Skeletal muscle satellite cell (primary cell): ENCODE results near the gene GH1.

- CAGE, long polyA plus RNA: no peak
Observed at GRCh38 chr17:63918643-63919267, at the start of gene GH1. Gene GH1, minus strand, starts transcription at chr17:63918839.

- CAGE, long polyA plus RNA: no peak
Observed at GRCh38 chr17:64159242-64159613, 29.3 kb upstream of the ERN1 start.

- CAGE, long polyA plus RNA: no peak
Observed at GRCh38 chr17:64213109-64213442, 50.0 kb downstream of the TEX2 start.

GRCh38 chr17:64216304-64217121 is 46.5 kb downstream of the TEX2 start:
- CAGE, long polyA plus RNA: no peak

DNA sequence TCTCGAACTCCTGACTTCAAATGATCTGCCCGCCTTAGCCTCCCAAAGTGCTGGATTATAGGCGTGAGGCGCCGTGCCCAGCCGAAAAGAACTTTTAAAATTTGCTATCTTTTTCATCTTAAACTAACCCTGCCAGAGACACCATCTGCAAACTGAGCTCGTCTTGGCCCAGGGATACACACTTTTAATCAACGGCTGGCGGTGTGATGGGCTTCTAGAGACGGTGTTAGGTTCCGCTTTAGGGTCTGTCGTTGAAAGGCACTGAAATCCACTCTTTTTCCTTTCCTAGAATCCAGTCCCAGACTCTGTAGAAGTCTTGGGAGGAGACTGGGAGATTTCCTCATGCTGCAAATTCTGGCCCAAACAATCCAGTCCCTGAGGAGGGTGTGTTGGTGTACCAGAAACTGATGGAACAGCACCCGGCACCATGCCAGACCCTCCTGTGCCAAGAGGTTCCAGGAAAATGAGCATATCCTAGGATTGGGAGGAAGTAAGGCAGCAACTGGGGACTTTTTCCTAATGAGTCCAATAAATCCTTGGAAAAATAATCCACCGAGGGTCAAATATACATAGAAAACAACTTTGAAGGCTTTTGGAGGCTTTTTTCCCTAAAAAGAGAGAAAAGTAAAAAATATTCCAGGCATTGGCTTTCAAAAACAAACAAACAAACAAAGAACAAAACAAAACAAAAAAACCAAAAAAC is 52.1 kb upstream of the TEX2 start:
- CAGE, long polyA plus RNA: no peak

GRCh38 chr17:64333979-64334544 is 56.6 kb downstream of the PECAM1 start:
- CAGE, long polyA plus RNA: no peak

DNA sequence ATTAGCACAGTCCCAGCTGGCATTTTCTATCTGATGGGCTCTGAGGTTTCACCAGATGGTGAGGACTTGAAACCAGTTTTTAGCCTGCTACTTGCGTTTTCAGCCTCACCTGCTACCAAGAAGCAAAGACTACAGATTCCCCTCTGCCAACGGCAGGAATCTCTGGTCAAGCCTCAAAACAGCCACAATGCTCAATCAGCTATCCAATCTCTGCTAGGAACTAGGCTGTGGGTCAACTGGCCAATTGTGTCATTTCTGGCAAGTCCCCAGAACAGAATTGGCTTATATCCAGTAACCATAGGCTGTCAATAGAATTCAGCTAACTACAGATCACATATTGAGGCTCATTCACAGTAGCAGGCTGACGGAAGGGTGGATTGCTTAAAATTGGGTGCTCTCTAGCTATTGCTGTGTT is 11.7 kb downstream of the PECAM1 start:
- CAGE, long polyA plus RNA: no peak

- CAGE, long polyA plus RNA: no peak
Observed at GRCh38 chr17:64501241-64502137, 4.6 kb downstream of the DDX5 start.

DNA sequence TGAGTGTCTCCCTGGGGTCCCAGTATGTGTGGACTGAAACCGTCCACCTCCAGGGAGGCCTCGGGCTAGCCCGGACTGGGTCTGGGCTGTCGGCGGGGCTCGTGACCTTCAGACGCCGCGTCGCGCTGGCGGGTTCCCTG is 211 bp downstream of the CEP95 start:
- CAGE, long polyA plus RNA: no peak

- CAGE, long polyA plus RNA: no peak
Observed at GRCh38 chr17:64507258-64508106, 705 bp downstream of the CEP95 start.

GRCh38 chr17:64514825-64515391 is 8.1 kb downstream of the CEP95 start:
- CAGE, long polyA plus RNA: no peak

GRCh38 chr17:64777754-64778290 is 115.7 kb upstream of the SMURF2 start:
- CAGE, long polyA plus RNA: no peak

DNA sequence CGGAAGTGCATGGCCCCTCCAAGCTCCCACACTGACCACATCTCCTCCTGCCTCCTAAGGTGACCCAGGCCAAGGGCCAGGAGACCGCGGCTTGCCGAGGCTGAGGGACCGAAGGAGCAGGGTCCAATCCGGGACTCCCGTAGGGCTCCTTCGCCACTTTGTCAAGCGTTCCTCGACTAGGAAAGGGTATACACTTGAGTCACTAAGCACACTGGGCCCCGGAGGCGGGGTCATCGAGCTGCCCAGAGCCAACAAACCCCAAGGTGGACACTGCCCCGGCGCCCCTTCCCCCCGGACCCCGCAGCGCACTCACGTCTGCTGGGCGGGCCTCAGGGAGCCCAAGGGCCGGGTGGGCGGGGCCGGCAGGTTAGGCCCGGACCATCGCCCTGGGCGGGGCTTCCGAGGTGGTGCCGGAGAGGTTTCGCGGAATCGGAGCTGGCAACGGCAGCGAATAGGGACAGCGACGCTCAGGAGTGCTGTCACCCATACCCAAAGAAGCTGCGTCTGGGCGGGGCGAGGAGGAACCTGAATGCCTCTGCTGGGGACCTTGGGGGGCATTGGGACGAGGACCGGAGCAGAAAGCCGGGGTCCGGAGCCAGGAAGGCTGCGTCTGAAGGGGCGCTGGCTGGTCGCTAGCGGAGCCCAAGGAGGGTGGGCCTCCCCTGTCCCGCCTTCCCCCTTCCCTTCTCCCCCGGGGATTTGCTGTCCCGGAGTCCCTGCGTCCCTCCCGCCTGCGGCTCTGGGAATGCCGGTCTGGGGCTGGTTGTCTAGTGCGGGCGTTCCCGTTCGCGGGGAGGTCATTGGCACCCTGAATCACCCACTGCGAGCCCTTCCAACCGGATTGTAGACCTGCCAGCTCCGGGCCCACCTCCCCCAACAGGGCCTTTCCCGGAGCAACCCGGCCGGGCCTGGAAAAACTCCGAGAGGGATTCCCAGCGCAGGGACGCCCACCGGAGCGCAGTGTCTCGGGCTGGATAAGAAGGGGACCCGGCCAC is 118.2 kb upstream of the SMURF2 start:
- CAGE, long polyA plus RNA: no peak

GRCh38 chr17:65035666-65035981 is 20.9 kb downstream of the GNA13 start:
- CAGE, long polyA plus RNA: no peak

DNA sequence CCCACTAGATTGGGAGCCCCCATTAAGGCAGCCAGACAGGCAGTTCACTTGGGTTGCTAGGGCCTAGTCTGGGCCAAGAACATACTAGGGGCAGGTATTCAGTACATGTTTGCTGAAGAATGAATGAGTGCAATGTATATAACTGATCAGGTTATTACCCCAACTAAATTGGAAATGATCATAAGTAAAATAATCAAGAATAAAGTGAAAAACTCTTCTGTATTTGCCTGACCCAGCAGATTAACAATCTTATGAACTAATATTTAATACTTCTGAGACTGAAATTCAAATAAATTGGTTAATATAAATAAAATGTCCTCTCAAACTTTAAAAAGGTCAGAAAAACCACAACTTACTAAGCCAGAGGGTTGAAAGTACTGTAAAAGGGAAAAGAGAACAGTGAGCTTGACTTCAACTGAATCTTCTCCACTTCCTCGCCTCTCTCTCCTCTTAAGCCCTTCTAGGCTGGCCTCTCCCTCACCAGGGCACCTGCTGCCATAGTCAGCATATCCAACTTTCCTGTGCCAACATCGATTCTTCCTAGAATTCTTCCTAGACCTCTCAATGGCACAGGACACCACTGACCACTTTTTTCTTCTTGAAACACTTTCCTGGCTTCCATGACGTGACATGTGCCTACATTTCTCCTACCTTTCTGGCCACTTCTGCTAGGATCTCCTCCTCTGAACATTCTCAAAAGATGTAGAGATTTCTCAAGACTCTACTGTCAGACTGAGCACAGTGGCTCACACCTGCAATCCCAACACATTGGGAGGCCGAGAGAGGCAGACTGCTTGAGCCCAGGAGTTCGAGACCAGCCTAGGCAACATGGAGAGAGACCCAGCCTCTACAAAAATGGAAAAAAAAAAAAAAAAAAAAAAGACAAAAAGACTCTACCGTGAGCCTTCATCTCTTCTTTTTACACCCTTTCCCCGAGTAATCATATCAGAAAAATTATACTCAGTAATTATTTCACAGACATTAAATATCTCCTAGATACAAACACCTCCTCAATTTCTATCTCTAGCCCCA is 19.3 kb downstream of the GNA13 start:
- CAGE, long polyA plus RNA: no peak

GRCh38 chr17:65066080-65066283 is 9.4 kb upstream of the GNA13 start:
- CAGE, long polyA plus RNA: no peak

GRCh38 chr17:65290589-65291162 is 153.5 kb downstream of the RGS9 start:
- CAGE, long polyA plus RNA: no peak

DNA sequence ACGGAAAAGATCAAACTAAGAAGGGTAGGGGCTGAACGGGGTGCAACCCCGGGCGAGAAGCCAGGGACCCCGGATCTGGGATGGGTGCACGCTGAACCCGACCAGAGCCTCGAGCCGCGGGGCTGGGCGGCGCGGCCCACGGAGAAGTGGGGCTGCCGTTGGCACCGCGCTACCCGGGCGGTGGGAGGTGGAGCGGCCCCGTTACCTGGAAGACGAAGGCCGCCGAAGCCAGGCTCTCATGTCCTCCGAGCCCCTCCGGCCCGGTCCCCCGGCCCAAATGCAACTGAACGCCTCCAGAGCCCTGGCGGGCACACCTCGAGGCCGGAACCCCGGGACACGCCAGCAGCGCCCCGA is 1.7 kb downstream of the AXIN2 start:
- CAGE, long polyA plus RNA: no peak

DNA sequence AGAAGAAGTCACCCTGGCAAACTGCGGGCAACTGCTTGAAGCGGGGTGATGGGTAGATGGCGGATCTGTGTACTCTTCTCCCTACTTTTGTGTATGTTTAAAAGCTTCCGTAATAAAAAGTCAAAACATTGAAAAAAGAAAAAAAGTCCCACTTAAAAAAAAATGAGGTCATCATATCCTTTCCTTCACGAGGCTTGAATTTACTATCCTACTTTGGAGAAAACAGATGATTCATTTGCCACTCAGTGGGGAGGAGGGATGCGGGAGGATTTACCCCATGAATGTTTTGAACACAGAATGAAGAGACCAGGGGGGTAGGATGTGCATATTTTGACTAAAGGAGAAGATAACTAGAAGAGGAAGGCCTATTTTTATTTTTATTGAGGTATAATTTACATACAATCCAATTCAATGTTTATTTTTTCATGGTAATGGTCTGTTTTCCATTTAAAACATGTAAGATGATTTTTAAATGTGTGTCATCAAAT is 135.3 kb upstream of the AXIN2 start:
- CAGE, long polyA plus RNA: no peak

- CAGE, long polyA plus RNA: no peak
Observed at GRCh38 chr17:66353878-66354158, 51.4 kb downstream of the PRKCA start.